Fibroblast of the aortic adventitia (primary cell): ENCODE measurements around the gene TCTN2.

DNA sequence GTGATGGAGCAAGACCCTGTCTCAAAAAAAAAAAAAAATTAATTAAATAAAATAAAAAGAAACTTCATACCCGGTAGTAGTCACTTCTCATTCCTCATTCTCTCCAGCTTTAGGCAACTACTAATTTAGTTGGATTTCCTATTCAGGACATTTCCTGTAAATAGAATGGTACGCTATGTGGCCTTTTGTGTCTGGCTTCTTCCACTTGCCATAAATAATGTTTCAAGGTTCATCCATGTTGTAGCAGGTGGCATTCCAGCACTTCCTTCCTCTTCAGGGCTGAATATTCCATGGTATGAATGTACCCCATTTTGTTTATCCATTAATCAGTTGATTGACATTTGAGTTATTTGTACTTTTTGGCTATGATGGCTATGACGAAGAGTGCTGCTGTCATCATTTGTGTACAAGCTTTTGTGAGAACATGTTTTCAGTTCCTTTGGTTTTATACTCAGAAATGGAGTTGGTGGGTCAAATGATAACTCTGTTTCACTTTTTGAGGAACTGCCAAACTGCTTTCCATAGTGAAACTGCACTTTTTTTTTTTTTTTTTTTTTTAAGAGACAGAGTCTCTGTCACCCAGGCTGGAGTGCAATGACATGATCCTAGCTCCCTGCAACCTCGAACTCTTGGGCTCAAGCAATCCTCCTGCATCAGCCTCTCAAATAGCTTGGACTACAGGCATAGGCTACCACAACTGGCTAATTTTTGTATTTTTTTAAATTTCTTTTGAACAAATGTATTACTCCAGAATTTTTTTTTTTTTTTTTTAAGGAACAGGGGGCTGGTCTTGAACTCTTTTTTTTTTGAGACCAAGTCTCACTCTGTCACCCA, 6.6 kb upstream of the CDK2AP1 start:
- CAGE, long polyA plus RNA = no peak

GRCh38 chr12:123394793-123395439, 11.0 kb downstream of the KMT5A start:
- CAGE, long polyA plus RNA = no peak

DNA sequence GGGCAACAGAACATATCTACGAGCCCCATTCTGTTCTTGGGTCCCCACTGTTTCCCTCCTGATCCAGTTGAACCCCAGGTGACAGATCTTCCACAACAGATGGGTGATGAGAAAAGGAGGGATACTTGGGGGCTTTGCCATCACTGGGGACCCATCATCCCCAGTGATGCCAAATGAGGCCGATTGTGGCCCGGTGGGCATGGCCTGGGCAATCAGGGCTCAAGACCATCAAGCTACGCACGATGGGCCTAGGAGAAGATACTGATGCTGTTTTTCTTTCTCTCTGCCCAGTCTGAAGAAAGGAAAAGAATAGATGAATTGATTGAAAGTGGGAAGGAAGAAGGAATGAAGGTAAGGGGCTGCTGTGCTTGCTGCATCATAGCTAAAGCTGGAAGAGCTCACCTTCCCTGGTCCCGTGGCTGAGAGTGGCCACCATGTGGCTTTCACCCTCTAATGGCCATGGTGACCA, 19.4 kb downstream of the KMT5A start:
- CAGE, long polyA plus RNA = no peak

GRCh38 chr12:123479960-123480273, 22.0 kb downstream of the SNRNP35 start:
- CAGE, long polyA plus RNA = no peak

DNA sequence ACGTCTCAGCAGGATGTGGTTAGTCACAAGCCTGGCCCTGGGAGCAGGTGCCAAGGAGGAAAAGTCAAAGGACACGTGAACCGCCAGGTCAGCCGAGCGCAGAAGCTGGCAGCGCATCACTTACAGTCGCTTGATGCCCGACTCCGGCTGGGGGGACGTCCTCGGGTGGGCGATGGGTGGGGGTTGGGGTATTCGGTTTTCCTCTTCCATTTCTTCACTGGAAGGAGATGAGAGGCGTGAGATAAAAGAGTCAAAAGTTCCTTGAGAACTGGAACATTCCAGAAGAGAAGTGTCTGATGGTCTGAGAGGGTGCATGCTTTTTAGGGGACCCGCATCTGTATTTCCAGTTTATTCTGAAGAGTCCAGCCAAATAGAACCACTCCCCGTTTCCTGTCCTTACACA, 26.1 kb downstream of the SNRNP35 start:
- CAGE, long polyA plus RNA = no peak

DNA sequence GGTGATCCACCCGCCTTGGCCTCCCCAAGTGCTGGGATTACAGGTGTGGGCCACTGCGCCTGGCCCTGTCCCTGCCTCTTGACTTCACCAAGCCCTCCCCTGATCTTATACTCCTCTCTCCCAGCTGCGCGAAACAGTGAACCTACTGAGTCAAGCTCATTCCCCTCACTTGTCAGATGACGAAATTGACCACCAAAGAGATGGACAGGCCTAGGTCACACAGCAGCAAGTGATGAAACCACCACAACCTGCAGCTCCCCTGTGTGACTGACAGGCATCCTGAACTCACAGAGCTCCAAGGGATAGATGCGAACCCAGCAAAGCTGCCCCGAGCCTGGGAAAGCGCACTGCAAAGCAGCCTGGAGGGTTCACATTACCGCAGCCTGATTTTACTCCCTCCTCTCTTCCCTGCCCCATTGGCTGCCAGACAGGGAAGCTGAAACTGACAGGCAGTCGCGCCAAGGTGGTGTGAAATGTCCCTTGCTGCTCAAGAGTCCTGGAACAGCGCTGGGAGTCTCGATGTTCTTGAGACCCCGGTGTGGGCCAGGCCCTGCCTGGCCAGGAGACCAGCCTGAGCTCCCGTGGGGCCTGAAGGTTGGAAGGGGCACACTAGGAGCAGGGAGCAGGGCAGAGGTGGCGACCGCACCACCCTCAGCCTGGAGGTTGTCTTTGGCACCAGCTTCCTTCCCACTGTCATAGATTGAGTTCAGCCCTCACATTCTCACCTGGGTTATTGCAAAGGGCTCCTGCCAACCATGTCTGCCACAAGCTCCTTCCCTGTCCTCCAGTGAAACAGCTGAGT, 36.3 kb downstream of the SNRNP35 start:
- CAGE, long polyA plus RNA = no peak

DNA sequence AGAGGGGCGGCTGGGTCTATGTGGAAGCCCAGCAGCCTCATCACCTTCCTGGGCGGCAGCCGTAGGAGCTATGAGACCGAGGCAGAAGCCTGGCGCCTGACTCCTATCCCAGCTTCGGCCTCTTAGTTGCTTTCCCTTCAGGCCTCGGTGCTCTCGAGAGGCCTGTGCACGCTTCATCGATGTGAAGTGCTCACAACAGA, 20.2 kb downstream of the RILPL1 start:
- CAGE, long polyA plus RNA = no peak

DNA sequence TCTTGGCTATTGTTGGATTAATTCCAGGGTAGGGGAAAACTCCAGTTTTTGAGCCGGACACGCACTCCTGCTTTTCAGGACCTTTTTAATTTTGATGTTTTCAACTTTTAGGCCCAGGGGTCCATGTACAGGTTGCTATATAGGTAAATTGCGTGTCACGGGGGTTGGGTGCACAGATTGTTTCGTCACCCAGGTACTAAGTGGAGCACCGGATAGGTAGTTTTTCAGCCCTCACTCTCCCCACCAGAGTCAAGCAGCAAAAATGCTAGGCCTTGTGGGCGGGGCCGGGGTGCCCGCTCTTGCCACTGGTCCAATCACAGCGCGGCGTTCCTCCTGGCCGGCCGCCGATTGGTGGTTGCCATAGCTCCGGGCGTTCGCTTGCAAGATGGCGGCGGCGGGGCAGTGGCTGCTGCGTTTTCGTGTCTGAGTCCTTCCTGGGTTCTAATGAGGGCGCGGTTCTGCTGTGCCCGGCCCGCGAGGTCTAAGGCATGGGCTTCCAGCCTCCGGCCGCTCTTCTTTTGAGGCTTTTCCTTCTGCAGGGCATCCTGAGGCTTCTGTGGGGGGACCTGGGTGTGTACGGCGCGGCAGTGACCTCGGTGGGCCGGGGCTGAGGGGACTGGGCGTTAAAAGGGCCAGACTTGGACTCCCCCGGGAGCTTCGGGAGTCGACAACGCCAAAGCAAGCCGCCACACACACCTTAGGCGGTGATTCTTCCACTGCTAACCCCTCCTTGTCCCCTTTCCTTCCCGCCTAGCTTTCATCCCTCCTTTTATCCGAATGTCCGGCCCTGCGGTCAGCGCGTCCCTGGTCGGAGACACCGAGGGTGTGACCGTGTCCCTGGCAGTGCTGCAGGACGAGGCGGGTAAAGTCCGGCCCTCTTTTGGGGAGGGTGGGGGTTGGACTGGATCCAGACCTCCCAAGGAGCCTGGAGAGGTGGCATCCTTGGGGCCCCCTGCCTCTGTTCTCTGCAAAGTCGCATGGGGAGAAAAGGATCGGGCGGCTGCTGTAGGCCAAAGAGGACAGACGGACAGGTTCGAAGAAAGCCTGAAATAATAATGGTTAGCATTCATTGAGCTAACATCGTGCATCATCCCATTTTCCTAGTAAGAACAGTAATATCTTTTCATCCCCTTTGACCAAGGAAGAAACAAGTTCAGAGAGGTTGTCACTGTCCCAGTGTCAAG, at the start of gene TCTN2:
TSS of gene TCTN2 (plus strand) at position 361 of the 1,184 bp plus-strand sequence.
- CAGE, long polyA plus RNA = no peak

DNA sequence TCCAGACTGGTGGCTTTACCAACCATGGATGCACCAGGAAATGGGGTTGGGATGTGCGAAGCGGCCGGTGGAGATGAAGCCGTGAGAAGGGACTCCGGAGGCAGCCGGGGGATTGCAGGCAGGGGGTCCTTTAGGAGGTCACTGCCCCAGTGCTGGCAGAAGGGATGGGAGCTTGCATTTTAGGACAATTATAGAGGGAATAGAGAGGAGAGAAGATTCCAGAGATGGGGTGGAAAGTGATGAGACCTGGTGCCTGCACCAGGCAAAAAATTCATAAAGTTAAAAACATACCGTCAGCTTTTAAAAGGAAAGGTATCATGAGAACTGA, 61.1 kb downstream of the DNAH10 start:
- CAGE, long polyA plus RNA = no peak

DNA sequence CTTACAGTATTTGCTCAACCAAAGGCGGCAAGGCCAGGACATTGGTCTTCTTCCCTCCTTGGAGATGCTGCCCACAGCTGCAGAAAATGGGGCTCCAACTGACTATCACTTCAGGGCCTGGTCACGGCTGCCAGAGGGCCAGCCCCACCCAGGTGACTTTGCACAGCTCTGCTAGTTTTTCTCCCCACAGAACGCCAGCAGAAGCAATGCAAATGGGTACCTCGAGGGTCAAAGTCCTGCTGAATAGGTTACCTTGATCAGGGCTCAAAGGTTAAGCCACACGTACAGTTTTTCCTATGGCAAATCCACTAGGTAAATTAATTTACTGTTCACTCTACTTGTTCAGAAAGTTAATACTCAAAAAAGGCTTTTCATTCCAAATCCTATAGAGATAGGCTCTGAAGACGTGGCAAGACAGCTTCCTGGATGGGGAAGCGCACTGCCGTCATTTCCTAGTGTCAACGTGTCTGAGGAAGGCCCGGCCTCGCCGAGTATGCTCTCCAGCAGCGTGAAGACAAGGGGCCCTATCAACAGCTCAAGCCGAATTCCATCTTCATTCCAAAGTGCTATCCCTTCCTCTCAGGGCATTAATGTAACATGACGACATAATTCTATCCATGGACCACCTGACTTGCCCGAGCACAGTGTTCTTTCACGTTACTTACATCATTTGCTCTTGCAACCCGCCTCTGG, 23.1 kb downstream of the CCDC92 start:
- CAGE, long polyA plus RNA = no peak

GRCh38 chr12:123973450-123973523, 272 bp downstream of the ZNF664 start:
- CAGE, long polyA plus RNA = no peak

DNA sequence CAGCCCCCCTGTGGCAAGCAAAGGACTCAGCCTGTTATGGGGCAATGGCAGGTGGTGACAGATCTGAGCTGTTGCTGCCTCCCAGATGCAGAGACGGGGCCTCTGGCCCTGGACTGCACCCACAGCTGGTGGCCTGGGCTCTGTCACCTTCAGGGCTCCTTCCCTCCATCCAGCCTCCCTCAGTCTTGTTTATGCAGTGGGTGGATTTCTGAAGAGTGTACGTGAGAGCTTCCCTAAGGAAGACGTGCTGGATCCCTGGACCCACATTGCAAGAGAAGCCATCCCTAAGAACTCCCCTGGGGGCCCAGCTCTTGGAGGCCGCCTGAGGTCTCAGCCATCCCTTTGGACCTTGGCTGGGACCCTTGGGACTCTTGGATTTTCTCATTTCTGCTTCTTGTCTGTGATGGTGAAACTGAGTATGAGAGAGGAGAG, 5.2 kb downstream of the RFLNA start:
- CAGE, long polyA plus RNA = no peak

GRCh38 chr12:124327960-124328690, 33.2 kb downstream of the RFLNA start:
- CAGE, long polyA plus RNA = no peak

- CAGE, long polyA plus RNA = no peak
Observed at GRCh38 chr12:124357739-124358788, 63.2 kb downstream of the RFLNA start.

DNA sequence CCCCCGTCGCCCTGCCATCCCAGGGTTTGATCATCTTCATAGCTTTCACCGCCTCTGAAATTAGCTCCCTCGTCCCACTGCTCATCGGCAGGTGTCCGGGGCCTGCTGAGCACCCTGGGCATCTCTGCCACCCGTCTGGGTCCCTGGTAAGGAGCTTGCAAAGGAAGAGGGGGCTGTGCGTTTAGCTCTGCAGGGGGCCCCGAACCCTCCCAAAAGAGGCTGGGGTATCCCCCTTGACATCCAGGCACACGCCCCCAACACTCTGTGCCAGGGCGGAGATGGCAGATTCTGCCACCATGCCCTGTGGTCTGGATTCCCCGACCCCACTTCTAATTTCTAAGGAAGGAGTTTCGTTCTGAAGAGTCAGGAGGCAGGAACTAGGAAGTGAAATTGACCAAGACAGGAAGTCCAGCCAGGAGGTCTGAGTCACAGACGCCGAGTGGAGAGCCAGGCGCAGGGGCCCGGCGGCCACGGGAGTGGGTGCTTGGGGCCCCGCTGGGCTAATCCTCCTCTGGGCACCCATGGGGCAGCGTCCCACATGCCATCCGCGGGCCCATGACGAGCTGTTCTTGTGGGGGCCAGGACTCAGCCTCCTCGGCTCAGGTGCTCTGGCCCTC, 95.7 kb downstream of the RFLNA start:
- CAGE, long polyA plus RNA = no peak

- CAGE, long polyA plus RNA = no peak
Observed at GRCh38 chr12:124423190-124423735, 128.4 kb downstream of the RFLNA start.

- CAGE, long polyA plus RNA = no peak
Observed at GRCh38 chr12:124548632-124549499, 18.5 kb downstream of the NCOR2 start.

DNA sequence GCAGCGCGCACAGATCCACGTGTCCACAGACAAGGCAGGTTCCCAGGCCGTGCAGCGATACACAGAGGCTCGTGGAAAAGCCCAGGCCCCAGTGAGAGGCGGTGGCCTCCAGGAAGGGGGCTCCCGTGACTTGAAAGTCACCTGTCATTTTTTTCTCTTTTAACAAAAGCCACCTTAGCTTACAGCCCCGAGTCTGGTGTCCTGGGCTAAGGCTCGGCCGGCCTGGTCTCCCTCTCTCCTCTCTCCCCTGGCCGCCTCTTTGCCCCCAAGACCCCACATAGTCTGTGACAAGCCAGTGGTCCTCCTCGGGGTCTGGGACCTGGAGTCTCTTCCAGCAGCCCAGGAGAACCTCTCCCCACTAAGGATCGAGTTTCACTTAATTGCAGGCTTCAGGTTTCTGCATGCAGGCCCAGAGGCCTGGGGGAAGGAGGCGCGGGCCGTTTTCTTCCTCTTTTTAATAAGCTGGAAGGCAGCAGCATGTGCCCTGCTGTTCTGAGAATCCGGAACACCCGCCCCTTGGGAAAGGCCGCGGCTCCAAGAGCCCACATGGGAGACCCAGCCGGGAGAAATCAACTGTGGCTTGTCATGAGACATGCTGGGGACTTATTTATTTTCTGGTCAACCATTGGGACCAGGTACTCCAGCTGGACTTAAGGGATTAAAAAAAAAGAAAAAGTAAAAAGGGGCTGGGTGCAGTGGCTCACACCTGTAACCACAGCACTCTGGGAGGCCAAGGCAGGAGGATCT, 15.9 kb downstream of the NCOR2 start:
- CAGE, long polyA plus RNA = no peak

GRCh38 chr12:124554191-124555132, 12.9 kb downstream of the NCOR2 start:
- CAGE, long polyA plus RNA = no peak

- CAGE, long polyA plus RNA = no peak
Observed at GRCh38 chr12:124588983-124589642, 21.7 kb upstream of the NCOR2 start.